Brain (tissue), 1 donor: ENCODE measurements around a stretch of chr10.

DNA sequence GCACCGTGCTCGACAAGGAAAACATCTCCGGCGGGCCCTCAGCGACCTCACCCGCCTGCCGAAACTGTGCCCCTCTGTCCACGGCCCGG is 154 bp downstream of the YME1L1 start:
- RRBS = 2% methylated on average over 7 of the region's 9 CpGs

GRCh38 chr10:27687461-27687784 is 58.2 kb downstream of the MKX start:
- RRBS = no CpG with 5 or more reads among the region's 3 CpGs

- RRBS = no CpG with 5 or more reads among the region's 3 CpGs
These were observed 31.7 kb downstream of the MKX start for GRCh38 chr10:27713904-27714409.

DNA sequence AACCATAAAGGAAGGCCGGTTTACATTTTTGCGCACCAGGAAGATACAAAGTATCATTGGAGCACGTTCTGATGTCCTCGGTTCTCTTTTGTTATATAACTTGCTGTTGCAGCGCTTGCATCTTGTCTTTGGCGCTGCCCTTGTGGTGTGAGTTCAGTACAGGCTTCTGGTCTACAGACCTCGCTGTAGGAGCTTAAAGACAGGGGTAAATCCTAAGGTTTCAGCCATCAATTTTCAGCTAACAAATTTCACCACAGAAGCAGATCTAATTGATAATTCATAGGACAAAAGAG is 1.5 kb upstream of the MKX start:
- RRBS = no CpG with 5 or more reads among the region's 7 CpGs

DNA sequence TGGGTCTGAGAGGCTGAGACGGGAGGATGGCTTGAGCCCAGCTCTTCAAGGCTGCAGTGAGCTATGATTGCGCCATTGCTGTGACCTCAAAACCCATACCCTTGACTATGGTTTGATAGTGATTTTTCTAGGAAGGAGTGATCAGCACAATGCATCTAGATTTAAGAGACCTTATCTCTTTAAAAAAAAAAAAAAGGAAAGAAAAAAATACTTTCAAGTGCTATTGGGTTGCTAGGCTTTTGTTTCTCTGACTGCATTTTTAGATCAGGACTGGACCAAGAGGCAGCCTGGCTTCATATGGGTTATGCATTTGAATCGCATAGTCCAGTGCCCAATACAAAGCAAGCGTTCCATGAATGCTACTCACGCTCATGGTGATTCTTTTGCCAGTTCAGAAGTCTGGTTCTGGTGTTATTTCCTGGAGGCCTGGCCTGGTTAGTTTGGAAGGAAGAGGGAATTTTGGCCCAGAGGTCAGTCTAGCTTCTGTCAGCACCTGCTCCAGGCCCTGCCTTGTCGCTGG is 74.1 kb upstream of the MKX start:
- RRBS = no CpG with 5 or more reads among the region's 6 CpGs

DNA sequence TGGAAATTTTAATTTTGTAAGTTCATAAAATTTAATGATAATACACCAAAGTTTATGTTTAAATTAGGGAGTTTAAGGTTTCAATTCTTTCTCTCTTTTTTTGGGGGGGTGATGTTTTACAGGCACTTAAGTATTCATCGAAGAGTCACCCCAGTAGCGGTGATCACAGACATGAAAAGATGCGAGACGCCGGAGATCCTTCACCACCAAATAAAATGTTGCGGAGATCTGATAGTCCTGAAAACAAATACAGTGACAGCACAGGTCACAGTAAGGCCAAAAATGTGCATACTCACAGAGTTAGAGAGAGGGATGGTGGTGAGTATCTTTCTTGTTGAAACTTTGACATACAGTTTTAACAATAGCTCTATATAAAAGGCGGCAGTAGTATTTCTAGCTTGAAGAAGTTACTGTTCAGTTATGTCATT is 2.5 kb downstream of the WAC start:
- RRBS = no CpG with 5 or more reads among the region's 7 CpGs

DNA sequence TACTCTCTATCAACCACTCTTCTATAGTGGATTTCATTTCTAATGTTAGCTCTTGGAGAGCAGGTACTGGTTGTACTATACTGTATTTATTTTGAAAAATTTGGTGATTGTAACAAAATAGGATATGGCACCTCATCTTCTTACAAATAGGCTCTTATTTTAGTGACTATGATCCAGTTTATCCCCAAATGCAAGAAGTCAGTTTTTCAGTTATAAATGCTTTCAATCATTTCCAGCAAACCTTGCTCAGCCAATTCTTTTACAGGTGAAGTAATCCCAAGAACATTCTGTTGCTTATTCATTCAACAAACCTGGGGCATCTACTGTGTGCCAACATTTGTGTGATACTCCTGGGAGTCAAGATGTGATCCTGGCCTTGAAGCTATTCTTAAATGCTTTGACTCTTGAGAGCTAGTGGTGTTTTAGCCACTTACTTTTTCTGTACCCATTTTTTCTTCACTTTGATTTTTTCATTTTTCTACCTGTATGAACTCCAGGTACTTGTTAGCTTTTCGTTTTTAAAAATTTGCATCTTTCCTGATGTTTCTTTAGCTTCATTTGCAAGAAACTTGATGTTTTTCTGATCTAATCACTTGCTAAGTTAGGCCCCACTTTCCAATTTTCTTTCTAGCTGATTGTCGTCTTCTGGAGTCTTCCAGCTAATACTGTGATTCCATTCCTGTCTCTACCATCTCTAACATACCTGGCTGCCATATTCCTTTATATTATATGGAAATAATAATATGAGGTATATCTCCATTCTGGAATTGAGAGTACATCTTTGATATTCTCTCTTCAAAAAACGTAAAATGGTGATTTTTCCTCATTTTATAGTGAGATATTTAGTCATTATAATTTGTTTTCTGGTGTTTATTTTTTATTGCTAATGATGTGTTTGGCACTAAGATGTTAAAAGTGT is 4.7 kb downstream of the WAC start:
- RRBS = no CpG with 5 or more reads among the region's 3 CpGs

DNA sequence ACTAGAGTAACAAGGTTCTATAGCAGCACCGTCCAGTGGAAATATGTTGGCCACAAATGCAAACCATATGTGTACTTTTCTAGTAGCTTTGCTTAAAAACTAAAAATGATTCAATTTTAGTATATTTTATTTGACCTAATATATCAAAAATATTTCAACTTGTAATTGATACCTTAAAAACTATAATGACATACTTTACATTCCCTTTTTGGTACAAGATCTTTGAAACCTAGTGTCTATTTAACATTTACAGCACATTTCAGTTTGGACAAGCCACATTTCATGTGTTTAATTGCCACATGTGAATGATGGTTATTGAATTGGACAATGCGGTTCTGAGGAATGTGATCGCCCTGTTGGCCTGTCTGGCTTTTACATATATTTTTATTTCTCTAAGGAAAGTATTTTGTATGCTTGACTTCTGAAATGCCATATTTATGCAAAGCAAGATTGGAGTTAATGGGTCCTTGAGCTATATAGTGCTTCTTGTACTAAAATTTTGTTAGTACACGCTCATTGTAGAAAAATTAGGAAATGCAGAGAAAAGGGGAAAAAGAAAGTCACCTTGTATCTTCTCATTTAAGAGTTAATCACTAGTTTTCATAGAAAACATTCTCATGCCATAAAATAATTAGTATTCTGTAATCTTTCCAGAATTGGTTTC is 10.4 kb downstream of the WAC start:
- RRBS = no CpG with 5 or more reads among the region's 4 CpGs

DNA sequence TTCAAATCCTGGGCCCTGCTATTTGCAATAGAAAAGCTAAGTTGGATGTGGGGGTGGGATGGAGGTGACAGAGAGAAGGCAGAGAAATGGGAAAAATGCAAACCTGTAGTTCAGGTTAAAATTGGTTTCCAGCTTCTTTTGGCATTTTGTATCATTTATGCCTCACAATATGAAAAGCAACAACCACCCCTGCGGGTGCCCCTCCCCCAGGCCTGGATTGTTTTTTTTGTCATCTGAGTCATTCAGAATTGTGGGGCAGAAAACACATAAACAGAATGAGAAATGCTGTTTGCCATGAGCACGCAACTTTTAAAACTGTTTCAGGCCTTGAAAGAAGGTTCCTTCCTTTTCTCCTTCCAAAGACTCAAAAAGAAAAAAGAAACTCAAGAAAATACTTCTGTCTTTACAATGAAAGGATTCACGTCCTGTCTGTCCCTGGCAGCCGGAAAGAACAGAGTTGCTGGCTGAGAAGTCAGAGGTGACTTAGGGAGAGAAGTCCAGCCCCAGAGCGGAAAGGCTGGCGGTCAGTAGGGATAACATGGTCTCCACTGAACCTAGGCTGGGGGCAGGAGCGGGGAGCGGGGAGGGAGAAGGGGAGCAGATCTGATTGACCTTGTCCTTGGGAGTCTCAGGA is 133.1 kb downstream of the BAMBI start:
- RRBS = no CpG with 5 or more reads among the region's 8 CpGs

- RRBS = 37% methylated on average over 3 of the region's 24 CpGs
These were observed 220.4 kb downstream of the BAMBI start for GRCh38 chr10:28897526-28898287.

- RRBS = no CpG with 5 or more reads among the region's 4 CpGs
These were observed 263.2 kb downstream of the BAMBI start for GRCh38 chr10:28940480-28940958.

DNA sequence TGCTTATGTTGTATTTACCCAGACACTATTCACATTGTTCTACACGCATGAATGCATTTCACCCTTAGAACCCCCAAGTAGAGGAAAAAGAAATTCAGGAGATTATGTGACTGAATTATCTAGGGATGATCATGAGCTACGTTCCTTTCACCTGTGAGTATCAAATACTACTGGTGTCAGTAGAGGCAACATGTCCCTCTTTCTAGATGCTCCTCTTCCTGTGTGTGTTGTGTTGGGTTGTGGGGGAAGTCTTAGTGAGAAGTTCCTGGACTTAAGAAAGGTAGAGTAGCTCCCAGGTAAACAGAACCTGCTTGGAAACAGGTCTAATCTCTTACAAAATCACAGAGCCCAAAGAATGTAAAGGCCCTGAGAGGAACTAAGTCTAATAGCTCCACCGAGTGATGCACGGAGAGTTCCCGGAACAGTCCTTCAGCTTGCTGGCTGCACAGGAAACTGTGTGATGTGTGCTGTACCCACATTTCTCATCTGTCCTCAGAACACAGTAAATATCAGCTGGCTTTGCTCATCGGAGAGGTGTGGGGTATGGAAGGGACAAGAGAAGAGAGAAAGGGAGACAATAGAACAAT is 182.7 kb upstream of the LYZL1 start:
- RRBS = no CpG with 5 or more reads among the region's 6 CpGs

DNA sequence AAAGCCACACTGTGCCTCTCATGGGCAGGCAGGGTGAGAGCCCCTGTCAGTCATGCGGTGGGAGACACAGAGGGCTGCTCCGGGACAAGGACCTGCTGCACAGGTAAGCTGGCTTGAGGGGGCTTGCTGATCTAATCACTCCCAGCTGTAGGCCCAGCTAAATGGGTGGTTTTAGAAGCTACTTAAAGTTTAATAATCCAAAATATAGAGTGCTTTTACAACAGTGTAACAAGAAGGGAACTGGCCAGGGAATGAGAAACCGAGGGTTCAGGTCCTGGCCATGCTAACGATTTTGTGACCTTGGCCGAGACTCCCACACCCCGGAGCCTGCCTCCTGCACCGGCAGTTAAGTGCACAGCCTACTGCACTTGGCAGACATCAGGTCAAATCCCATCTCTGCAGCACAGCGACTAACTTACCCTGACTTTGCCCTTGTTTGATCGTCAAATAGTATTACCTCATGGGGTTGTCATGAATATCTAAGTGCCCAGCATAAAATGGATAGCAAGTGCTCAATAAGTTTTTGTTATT is 35.3 kb downstream of the LYZL1 start:
- RRBS = no CpG with 5 or more reads among the region's 9 CpGs

DNA sequence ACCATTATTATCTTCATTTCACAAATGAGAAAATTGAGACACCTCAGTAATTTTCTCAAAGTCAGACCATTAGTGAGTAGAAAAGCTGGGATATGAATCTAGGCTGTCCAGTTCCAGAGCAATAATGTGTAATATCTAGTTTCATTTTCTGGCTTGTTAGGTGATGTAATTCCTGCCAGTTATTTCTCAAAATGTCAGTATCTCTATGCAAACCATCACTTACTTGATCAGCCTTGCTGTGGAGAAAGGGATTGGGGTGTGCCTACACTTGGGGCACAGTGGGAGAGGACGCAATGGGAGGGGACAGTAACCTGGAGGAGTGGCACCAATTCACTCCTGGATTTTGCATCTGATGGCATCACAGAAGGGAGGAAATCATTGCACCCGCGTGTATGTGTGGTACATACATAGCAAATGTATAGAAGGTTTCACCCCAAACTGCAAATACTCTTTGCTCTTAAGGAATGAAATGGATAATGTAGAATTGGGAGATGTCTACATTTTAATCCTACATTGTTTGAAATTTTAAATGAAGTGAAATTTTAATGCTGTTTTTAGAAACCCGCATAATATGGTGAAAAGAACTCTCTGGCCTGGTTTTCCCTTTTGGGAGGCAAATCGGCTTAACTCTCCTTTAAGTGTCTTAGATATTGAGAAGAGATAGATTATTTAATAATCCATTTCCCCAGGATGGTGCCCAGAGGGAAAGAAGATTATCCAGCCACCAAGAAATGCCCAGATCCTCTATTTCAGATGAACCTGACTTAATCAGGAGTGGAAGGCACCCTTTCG is 157.7 kb downstream of the LYZL1 start:
- RRBS = no CpG with 5 or more reads among the region's 6 CpGs

- RRBS = no CpG with 5 or more reads among the region's 10 CpGs
These were observed 110.5 kb downstream of the SVIL start for GRCh38 chr10:29524171-29524806.

GRCh38 chr10:29617855-29618265 is 16.9 kb downstream of the SVIL start:
- RRBS = no CpG with 5 or more reads among the region's 8 CpGs

DNA sequence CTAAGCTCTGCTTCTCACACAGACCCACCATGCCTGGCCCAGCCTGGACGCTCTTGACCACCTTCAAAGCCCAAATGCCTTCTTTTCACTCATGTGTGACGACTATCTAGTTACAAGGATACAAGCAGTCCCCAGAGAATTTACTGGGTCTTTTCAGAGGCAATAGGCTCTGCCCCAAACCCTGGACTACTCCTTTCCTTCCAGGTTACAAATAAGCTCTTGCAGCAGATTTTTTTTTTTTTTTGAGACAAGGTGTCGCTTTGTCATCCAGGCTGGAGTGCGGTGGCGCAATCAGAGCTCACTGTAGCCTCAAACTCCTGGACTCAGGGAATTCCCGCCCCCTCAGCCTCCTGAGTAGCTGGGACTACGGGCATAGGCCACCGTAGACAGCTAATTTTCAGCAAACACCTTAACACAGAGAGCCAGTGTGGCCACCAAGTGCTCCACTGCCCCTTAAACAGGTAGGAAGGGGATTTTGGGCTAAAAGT is 16.2 kb downstream of the SVIL start:
- RRBS = no CpG with 5 or more reads among the region's 8 CpGs

GRCh38 chr10:29621057-29621842 is 13.5 kb downstream of the SVIL start:
- RRBS = no CpG with 5 or more reads among the region's 11 CpGs

DNA sequence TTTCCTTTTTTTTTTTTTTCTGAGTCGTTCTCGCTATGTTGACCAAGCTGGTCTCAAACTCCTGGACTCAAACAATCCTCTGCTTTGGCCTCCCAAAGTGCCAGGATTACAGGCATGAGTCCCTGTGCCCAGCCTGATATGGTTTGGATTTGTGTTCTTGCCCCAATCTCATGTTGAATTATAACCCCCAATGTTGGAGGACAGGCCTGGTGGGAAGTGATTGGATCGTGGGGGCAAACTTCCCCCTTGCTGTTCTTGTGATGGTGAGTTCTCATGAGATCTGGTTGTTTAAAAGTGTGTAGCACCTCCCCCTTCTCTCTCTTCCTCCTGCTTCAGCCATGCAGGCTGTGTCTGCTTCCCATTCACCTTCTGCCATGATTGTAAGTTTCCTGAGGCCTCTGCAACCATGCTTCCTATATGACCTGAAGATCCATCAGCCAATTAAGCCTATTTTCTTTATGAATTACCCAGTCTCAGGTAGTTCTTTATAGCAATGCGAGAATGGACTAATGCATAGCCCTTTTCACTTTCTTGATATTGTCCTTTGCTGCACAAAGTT is 18.3 kb upstream of the SVIL start:
- RRBS = no CpG with 5 or more reads among the region's 4 CpGs

DNA sequence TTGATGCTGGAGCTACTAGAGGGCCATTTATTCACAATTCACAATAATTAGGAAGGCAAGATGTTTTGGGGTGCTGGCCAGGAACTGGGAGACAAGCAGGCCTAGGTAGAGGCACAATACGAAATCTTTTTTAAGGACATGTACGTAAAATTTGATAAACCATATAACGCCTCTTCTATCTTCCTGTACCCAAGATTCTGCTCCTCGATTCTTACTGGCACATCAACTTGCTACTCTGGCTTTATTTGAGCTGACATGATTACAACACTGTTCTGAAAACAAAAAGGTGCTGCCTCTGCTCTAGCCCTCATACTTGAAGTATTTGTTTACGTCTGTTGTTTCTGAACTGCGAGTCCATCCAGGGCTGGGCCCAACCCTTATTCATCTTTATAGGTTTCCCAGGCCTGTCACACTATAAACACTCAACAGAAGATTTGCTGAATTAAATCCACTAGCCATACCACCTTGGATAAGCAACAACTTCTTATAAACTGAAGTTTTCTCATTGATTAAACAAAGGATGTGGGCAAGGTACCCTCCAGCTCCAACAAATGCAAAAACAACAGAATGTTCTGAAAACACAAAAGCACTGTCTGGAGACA is 96.2 kb upstream of the SVIL start:
- RRBS = no CpG with 5 or more reads among the region's 6 CpGs